Calu3 (cell line): ENCODE measurements around the gene KIAA2012.

DNA sequence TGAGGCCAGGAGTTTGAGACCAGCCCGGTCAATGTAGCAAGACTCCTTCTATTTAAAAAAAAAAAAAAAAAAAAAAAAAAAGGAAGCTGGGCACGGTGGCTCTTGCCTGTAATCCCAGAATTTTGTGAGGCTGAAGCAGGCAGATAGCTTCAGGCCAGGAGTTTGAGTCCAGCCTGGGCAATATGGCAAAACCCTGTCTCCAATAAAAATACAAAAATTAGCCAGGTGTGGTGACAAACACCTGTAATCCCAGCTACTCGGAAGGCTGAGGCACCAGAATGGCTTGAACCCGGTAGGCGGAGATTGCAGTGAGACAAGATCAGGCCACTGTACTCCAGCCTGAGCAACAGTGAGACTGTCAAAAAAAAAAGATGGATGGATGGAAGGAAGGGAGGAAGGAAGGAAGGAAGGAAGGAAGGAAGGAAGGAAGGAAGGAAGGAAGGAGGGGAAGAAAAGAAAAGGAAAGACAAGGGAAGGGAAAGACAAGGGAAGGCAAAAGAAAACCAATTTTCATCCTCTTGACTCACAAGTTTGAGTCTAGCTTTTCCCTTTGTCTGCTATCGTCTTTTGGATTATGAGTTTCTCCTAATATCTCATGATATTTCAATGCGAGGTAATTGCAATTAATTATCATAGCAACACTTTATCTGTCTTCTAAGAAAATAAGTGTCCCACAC lies 44.5 kb downstream of the AOX1 start:
- PRO-cap = no peak

- PRO-cap = no peak
Observed at GRCh38 chr2:200741357-200741841, 70.3 kb upstream of the BZW1 start.

DNA sequence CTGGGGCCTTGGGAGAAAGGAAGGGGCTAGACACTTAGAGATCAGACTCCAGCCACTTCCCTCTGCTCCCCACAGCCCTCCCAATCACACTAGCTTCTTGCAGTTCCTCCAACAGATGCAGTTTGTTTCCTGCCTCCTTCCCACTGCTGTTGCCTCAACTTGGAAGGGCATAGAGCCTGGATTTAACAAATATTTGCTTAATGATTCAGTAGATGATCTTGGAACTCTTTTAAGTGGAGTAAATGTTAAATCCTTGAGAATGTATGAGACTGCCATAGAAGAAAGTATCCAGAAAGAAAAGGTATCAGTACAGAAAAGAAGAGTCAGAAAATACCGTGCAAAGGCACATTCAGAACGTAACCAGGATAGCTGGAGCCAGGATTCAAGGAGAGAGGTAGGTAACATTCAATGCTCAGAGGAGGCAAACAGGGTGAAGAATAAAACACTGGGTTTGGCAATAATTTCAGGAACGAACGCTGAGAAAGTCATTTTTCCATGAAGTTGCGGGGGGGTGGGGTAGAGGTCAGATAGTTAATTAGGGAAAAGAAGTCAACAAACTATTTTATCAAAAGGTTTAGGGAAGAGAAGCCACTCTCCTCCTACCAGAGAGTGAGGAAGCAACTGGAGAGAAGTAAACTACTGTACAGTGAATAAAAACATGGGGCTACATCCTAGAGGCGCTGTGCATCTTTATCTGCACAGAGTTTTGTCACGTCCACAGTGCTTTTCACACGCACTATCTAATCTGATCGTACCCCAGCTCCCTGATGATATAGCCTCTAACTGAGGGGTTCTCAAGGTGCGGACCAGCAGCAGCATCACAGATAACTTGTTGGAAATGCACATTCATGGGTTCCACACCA lies 1.2 kb upstream of the BZW1 start:
- PRO-cap = no peak

DNA sequence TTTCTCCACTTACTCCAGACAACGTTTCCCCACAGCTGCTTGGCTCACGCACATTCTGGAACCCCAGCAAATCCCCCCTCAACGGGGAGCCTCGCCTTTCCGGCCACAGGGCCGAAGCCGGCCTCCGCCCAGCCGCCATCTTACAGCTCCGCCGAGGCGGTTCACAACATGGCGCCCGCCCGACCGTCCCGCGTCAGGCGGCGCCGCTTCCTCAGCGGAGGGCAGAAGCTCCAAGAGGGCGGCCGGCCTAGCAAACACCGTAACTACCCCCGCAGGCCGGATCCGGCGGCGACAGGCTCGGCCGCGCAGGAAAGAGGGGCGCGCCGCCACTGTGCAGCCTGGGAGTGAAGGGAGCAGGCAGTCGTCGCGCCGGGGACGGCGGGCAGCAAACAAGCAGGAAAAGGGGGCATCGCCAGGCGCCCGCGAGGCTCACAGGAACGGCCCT lies 348 bp downstream of the CLK1 start:
- PRO-cap = bidirectional peak, plus-strand start at position 145 of the sequence, minus-strand start at position 165 of the sequence

DNA sequence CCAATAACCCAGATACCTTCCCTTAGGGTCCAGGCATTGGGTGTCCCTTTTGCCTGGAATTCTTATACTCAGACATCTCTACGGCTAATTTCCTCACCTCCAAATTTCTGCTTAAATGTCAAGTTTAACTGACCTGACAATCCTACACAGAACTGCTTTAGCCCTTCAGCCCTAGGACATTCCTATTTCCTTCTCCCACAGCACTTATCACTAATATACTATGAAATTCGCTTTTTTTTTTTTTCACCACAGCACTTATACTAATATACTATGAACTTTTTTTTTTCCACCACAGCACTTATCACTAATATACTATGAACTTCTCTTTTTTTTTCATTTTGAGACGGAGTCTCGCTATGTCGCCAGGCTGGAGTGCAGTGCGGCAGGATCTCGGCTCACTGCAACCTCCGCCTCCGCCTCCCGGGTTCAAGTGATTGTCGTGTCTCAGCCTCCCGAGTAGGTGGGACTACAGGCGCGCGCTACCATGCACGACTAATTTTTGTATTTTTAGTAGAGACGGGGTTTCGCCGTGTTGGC lies 612 bp downstream of the PPIL3 start:
- PRO-cap = unidirectional peak, plus-strand start at position 336 of the sequence

DNA sequence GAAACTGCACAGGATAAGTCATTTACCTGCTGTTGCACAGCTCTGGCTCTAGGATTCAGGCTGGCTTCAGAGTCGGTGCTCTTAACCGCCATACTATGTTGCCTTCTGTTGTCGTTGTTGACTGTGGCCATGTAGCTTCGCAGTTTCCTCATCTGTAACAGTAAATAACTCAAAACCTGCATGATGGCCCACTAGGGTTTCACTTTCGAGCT lies 538 bp downstream of the NIF3L1 start:
- PRO-cap = bidirectional peak, plus-strand start at position 51 of the sequence, minus-strand start outside the sequence

DNA sequence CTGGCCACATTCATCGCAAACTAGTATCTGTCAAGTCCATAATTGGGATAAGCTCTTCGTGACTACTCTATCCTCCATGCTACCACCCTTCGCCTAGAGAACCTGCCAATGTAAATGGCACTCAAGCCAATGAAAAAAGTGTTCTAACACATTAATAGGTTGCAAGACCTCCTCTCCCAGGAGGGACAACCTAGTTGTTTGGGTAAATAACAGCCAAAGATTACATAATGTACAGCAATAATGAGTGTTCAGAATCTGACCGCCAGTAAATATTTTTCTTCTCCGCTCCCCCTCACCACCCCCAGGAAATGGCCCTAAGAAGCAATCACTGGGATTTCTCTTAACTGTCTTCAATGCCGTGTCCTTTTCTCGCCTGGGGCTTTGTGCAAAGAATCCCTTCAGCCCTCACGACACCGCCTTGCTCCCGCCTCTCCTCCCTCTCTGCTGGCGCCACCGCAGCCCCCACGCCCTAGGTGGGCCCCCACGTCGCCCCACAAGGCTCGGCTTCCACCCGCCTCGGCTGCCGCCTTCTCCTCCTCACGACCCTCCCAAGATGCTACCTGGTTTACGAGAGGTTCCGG lies 487 bp downstream of the HYCC2 start:
- PRO-cap = no peak

GRCh38 chr2:201117247-201117972 lies 1.4 kb downstream of the CFLAR start:
- PRO-cap = bidirectional peak, plus-strand start at chr2:201117578, minus-strand start at chr2:201117401

DNA sequence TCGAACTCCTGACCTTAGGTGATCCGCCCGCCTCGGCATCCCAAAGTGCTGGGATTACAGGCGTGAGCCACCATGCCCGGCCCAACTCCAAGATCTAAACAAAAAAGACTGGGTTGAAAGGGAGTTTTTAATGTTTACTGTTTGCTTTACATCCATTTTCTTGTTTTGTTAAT lies 1.9 kb downstream of the CFLAR start:
- PRO-cap = no peak

GRCh38 chr2:201122113-201123339 lies 6.6 kb downstream of the CFLAR start:
- PRO-cap = no peak

DNA sequence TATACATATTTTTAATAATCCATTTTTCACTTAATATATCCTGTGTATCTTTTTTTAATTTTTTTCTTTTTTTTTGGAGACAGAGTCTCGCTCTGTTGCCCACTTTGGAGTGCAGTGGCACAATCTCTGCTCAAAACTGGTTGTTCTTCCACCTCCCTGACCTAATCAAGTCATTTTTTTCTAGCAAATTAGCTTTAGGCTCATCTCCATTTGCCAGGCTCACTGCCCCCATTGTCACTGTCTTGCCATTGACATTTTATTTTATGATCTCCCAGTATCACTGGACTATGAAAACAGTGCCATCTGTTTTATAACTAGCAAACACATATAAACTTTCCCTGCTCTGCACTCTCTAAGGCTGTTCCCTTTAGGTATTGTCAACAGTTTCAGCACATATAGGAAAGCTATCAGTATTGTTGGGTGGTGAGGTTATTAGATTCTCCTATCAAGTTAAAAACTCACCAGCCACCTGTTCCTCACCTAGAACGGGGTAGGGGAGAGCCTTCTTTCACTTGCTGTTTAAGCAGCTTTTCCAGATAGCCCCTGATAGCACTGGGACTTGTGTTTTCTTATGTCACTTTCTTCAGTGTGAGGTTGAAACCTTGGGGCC lies 32.4 kb downstream of the CFLAR start:
- PRO-cap = no peak

DNA sequence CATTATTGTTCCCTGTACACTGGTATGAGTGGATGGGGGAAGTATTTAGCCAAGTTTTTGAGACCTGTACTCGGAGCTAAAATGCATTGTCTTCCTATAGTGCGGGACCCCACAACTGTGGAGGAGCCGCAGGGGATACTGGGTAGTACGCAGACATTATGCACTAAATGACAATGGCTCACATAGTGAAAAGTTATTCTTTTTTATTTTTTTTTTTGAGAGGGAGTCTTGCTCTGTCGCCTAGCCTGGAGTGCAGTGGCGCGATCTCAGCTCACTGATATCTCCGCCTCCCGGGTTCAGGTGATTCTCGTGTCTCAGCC lies 26.1 kb upstream of the CASP8 start:
- PRO-cap = no peak

DNA sequence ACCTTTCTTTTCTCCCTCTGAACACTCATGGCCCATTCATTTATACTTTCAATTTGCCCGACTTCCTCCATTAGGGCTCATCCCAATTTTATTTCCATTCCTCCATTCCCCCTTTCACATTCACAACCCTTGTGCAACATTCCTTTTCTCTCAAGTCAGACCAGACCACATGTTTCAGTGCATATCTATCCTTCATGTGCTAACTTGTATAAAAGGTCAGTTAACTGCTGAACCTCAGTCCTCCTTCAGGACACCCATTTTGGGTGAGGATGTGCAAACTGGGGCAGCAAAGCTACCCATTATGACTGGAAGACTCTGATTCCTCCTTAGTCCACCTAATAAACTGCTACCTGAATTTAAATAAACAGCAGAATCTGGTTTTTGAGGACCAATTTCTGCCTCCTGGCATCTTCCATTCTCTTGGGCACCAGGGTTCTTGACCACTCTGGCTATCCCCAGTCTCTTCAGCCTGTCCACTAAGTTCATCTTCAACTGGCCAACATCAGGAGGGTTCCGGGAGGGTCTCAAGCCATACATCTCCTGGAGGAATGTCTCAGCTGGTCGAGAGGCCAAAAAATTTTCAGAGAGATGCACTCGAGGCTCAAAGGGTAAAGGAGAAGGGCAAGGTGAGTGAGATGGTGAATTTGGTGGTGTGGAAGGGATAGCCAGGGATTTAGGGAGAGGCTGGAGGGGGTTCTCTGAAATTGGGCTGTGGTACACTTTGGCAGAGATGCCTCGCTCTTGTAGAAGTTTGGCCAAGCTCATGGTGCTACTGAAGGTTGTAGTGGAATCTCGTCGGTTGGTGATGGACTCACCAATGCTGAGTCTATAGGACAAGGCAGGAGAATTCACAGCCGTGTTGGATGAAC lies 23.4 kb upstream of the FLACC1 start:
- PRO-cap = no peak

DNA sequence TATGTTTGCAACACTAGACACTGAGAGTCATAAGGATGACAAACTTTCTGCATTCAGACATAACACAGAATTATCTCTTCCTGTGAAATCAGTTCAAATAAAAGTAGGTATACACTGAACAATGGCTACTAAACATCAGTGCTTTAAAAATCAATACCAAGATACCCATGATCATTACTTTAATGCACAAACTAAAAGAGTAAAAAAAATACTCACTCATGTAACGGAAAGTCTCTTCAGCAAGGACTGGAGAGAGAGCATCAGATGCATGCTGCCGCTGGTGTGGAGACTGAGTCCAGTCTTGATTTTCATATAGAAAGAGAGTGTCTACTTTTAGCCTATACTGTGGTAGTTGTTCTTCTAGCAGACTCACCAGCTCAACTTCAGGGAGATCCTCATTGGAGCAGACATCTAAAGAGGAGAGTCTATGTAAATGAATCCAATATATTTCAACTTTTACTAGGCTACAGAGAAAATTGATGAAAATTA lies 44.0 kb downstream of the TRAK2 start:
- PRO-cap = no peak

- PRO-cap = no peak
Observed at GRCh38 chr2:201858679-201859342, 52.5 kb downstream of the CDK15 start.

DNA sequence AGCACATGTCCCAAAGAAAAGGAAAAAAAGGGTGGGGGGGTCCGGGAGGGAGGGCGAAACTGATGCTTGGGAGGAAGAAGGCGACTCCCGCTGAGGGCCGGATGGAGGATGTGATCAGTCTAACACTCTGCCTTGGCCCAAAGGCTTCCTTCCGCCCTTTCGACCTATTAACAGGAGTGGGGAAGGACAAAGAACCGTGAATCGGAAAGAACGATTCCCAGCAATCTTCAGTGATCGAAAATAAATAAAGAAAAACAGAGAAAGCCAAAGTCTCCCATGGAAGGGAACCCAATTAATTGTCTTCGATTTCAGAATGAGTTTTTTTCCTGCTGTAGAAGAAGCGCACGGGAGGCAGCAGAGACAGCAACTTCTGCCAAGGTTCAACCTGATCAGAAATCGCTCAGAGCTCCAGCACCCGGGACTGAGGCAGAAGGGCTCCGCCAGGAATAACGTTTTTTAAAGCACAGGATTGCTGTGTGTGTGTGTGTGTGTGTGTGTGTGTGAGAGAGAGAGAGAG lies 1.6 kb upstream of the FZD7 start:
- PRO-cap = no peak

DNA sequence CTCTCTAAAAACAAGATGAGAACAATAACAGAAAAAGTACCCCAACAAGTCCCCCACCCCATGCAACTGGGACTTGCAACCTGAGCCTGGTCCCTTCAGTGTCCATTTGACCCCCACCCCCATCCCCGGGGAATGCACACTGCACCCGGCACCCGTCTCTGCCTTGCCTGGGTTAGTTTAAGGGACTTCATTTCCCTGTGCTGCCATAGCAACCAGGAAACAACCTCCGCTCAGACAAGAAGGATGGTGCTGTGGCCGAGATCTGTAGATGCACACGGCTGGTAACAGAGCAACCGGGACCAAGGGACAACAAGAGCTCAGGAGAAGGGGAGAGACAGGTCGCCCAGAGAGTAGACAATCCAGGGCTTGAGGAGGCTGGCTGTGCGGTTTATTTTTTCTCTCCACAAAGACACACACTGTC lies at the start of gene KIAA2012:
KIAA2012 (plus strand) TSS at position 233 of the 421 bp plus-strand sequence.
- PRO-cap = no peak

DNA sequence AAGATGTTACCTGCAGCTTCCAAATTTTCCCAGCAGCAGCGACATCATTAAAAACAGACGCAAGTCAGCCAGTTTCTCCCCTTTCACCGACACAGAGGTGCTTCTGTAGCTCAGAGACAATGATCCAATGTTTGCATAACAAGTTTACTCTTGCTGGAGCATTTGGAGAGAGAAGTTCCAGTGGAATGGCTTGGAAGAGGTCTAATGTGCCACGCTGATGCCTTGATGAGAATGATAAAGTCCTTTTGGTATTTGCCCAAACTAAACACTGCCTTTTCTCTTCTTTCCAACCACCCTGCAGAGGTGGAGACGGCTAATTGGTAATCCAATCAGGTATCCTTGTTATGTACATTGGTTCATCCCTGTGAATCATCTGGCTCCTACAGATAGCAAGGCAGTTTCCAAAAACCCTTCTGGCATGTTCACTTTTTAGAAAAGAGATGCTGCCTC lies 40.5 kb downstream of the KIAA2012 start:
- PRO-cap = no peak

DNA sequence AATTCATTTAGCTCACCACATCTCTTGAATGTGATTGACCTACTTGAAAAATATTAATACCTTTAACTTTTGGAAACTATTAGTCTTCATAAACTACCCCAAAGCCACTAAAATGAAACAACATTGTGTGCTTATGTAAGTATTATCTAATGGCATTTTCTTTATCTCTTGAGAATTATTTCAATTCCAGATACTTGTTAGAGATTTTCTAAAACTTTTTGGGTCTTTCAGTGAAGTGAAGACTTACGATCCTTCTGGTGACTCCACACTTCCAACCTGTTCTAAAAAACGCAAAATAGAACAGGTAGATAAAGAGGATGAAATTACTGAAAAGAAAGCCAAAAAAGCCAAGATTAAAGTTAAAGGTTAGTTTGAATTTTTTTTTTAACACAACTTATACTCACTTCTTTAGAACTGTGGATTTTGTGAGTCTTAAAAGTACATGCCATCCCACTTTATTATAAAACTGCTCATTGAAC lies 34.5 kb downstream of the NOP58 start:
- PRO-cap = no peak

DNA sequence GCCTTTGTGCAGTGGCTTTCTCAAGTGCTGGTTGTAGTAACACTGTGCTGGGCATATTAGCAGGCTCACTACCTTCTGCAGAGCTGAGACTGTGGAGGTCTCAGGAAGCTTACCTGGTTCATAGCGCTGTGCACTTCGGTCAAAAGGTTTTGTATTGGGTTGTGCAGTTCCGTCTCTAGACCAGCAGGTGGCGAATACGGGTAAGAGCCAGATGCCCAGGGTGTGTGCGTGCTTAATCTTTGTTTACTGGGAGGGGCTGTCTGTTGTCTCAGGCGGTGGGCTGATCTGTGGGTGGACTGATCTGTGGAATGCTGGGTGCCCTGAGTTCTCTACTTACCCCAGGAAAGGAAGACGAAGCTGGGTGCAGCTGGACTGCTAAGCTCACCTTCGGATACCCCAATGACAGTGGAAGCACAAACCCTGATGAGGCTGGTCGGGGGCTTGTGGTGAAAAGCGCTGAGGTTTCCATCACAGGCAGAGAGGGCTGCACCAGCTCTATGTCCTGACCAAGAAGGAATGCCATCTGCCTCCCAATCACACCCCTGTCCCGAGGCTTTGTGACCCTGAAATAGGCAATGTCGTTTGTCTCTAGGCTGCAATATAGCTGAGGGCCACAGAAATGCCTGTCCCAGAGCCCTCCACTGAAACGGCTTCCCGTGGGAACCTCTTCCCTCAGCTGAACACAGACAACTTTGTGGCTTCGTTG lies 46.0 kb upstream of the FAM117B start:
- PRO-cap = no peak